Epithelial cell of esophagus (primary cell): ENCODE results near the genes YIPF6, KIF4A, IL2RG and ITGB1BP2.

GRCh38 chrX:68432681-68432857 lies 726 bp downstream of the OPHN1 start:
- RRBS: no CpG with 5 or more reads among the region's 1 CpG

DNA sequence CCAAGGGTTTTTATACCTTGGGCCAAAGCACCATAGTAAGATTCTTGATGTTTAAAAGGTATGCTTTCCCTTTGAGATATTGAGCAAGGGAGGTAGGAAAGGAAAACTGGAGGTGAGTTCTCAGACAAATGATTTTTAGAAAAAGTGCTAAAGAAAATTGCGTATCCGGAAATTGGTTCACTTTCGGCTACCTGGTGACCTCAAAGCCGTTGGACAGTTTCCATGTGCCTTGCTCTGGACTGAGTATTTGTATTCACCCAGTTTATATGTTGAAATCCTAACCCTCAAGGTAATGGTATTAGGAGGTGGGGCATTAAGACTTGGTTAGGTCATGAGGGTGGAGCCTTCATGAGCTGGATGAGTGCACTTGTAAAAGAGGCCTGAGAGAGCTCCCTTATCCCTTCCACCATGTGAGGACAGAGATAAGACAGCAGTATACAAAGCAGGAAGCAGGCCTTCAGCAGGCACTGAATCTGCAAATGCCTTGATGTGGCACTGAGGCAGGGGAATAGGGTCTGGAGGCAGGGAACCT lies 5.2 kb upstream of the OPHN1 start:
- RRBS: no CpG with 5 or more reads among the region's 4 CpGs

- RRBS: under 1% methylated on average over 17 of the region's 61 CpGs
Measured at GRCh38 chrX:68497983-68499154, at the start of gene YIPF6. Gene YIPF6 (plus strand): TSS chrX:68499051.

- RRBS: no CpG with 5 or more reads among the region's 3 CpGs
Measured at GRCh38 chrX:68666755-68666985, 19.2 kb downstream of the STARD8 start.

DNA sequence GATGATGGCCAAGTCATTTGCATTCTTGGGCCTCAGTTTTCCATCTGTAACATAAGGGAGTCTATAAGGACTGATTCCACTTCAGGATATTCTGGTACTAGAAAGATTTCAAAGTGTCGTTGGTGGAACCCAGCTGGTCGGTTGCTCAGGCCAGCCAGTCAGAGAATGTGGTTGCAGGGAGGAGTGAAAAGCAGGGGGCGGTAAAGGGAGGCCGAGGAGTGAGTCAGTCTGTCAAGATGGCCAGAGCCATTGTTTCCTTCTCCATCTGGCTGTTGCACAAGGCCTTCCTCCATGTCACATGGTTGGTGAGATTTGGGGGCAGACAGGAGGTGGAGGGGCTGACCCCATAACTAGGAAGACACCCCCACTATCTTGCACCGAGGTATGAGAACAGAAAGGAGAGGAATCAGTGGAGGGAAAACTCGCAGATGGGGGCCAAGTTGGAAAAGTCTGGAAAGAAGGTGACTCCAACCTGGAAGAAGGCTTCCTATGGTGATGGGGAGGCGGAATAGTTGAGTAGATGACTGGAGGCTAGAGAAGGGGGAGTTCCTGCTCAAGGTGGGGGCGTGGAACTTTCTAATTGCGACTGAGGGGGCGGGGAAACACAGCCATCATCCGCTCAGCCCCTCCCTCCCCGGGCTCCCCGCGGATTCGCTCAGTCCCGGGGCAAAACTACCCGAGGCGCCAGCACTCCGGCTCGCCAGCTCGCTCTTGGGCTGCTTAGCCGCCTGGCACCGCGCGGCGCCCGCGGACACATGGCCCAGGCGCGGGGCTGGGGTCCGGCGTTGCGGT lies 38.4 kb downstream of the STARD8 start:
- RRBS: 2% methylated on average over 11 of the region's 33 CpGs

GRCh38 chrX:68794548-68794703 lies 34.4 kb upstream of the EFNB1 start:
- RRBS: no CpG with 5 or more reads among the region's 2 CpGs

- RRBS: no CpG with 5 or more reads among the region's 8 CpGs
Measured at GRCh38 chrX:68841277-68842190, 12.7 kb downstream of the EFNB1 start.

- RRBS: 10% methylated on average over 4 of the region's 39 CpGs
Measured at GRCh38 chrX:69136623-69137370, 28.5 kb downstream of the PJA1 start.

GRCh38 chrX:69149377-69150146 lies 15.7 kb downstream of the PJA1 start:
- RRBS: 4% methylated on average over 5 of the region's 20 CpGs

- RRBS: no CpG with 5 or more reads among the region's 4 CpGs
Measured at GRCh38 chrX:69279838-69280037, 114.5 kb upstream of the PJA1 start.

- RRBS: 2% methylated on average over 17 of the region's 67 CpGs
Measured at GRCh38 chrX:70289776-70290916, at the start of gene KIF4A. Gene KIF4A (plus strand): TSS chrX:70290104.

- RRBS: no CpG with 5 or more reads among the region's 5 CpGs
Measured at GRCh38 chrX:70398775-70399308, 24.3 kb upstream of the GDPD2 start.

GRCh38 chrX:70502262-70502816 lies 57.7 kb downstream of the DLG3 start:
- RRBS: no CpG with 5 or more reads among the region's 5 CpGs

GRCh38 chrX:71067235-71067630 lies 901 bp downstream of the SNX12 start:
- RRBS: no CpG with 5 or more reads among the region's 7 CpGs

DNA sequence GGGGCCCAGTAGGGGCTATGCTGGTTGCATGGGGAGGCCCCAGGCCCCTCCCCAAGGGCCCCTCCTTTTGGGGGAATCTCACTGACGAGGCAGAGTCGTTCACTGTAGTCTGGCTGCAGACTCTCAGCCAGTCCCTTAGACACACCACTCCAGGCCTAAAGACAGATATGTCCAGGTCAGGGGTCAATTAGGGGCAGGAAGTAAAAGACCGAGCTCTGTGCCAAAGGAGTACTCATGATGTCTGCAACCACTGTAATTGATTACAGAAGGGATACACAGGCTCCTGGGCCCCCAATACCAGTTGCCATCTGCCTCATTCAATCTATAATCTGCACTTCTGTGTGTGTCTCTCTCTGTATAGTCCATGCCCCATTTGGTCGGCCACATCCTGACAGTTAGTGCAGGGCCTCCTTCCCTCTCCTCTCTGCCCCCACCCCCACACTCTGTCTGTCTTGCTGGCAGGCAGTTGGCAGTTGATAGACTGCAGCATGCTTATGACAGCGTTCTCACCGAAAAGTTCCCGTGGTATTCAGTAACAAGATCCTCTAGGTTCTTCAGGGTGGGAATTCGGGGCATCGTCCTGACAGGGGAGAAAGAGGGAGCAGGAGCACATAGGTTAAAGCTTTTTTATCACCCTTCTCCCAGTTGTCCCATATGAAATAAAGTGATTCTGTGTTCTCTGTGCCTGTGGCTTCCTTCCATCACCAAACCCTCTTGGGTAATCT lies 1.4 kb upstream of the CXorf65 start:
- RRBS: no CpG with 5 or more reads among the region's 9 CpGs

DNA sequence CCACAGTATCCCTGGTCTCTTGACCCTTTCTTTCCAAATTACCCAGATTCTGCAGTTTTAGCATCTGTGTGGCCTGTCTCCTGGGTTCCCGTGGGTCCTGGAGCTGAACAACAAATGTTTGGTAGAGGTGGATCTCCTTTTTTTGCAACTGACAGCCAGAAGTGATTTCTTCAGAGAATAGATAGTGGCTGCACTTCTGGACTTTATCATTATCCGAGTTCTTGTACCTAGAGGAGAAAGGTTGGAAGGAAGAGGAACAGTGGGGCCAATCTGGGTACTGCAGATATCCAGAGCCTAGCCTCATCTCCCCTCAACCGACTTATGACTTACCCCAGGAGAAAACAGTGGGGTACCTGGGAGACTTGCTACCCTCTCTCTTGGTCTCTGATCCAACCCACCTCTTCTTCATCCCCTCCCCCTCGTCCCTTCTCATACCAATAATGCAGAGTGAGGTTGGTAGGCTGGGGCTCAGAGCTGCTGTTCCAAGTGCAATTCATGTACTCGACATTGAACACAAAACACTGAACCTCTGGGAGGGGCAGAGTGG lies 842 bp downstream of the IL2RG start:
- RRBS: no CpG with 5 or more reads among the region's 5 CpGs

GRCh38 chrX:71111009-71111409 lies 368 bp downstream of the IL2RG start:
- RRBS: no CpG with 5 or more reads among the region's 3 CpGs

DNA sequence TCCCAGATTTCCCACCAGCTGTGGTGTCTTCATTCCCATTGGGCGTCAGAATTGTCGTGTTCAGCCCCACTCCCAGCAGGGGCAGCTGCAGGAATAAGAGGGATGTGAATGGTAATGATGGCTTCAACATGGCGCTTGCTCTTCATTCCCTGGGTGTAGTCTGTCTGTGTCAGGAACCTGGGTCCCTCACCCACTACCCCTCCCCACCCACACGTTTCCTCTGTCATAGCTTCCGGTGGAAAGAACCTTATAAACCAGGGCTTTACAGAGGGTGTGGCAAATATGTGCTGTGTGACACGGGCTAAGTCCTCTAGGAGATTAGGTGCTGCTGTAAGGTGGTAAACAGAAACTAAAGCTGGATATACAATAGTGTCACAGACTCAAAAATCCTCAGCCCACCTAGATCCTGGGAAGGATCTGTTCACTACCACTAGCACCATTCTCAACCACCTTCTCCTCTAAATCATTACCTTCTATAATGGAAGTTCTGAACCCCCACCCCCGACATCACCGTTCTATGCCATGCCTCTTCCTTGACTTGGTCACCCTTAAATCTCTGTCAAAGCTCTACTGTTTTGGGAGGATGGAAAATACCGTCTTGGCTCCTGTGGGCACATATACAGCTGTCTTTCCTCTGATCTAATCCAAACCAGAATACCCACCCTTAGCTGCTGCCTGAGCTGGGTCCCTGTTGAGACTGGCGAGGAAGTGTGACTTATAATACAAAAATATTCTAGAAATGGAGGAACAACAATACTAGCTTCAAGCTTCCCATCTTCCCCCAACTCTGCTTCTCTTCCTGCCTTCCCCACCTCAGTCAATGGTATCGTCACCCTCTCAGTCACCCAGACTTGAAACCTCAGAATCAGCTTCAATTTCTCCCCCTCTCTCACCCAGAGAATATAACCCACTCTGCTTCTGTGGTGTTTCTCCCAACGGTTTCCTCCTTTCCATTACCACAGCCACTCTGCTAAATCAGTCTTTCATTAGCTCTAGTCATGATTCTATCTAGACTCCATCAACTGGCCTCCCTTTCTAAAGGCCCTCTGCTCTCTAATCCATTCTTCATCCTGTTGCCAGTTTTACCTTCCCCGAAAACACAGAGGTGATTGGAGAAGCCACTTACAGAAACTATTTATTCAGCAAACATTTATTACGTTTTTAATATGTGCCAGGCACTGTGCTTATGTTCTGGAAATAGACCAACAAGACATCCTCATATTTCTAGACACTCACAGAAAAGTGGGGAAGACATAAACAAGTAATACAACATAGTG lies at the start of gene IL2RG:
Gene IL2RG, minus strand, starts transcription at position 168 of the 1,277 bp plus-strand sequence.
- RRBS: no CpG with 5 or more reads among the region's 14 CpGs

- RRBS: 4% methylated on average over 3 of the region's 42 CpGs
Measured at GRCh38 chrX:71181437-71182430, 37.1 kb downstream of the NLGN3 start.

DNA sequence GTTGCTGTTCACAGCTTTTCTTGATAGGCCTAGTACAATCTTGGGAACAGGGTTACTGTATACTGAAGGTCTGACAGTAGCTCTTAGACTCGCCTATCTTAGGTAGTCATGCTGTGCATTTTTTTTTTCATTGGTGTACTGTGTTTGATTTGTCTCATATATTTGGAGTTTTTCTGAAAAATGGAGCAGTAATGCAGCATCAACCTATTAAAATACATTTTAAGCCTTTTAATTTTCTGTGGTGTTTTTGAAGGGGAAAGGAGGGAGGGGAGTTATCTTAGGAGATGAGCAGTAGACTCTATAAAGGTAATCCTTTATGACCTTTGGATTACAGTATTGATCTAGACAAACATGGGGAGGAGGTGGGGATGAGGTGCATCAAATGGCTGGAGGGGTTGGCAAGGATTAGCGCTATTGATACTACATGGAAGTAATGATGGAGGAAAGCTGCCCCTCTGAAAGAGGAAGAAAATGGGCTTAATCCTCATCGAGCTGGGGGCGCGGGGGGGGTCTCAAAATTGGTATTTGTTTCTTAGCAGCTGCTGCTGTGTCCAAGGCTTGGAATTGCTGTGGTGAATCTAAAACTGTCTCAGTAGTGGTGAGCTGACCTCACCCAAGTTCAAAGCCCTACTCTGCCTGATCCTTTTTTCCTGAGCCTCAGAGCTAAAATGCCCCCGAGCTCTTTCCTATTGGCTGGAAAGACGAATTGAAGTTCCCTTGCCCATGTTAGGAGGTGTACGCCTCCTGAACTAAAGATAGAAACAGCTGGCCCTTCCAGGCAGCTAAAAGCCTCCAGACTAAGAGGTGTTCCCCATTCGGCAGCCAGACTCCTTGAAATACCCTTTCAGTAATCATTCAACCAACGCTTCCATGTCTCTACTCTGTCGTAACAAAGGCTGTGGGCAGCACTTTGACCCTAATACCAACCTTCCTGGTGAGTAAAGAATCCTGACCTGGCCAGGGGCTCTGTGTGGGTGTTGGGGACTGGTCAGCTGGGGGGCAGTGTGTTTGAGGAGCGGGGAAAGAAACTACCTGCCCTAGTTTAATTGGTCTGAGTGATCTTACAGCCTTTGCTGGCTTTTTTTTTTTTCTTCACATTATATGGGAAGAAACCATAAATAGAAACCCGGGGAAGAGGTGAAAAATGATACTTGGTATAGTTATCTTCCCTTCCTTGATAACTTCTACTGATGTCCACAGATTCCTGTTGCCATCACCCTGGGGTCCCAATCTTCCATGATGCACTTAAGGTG lies at the start of gene ITGB1BP2:
Gene ITGB1BP2, plus strand, starts transcription at position 814 of the 1,253 bp plus-strand sequence.
- RRBS: no CpG with 5 or more reads among the region's 13 CpGs